Hair follicular keratinocyte (primary cell): ENCODE measurements around the gene SST.

- RAMPAGE, long total RNA, result no peak
Observed at GRCh38 chr3:186908786-186909543, 21.4 kb upstream of the ST6GAL1 start.

- RAMPAGE, long total RNA, result no peak
Observed at GRCh38 chr3:186931155-186932183, 1.1 kb downstream of the ST6GAL1 start.

- RAMPAGE, long total RNA, result no peak
Observed at GRCh38 chr3:186969768-186970027, 39.4 kb downstream of the ST6GAL1 start.

DNA sequence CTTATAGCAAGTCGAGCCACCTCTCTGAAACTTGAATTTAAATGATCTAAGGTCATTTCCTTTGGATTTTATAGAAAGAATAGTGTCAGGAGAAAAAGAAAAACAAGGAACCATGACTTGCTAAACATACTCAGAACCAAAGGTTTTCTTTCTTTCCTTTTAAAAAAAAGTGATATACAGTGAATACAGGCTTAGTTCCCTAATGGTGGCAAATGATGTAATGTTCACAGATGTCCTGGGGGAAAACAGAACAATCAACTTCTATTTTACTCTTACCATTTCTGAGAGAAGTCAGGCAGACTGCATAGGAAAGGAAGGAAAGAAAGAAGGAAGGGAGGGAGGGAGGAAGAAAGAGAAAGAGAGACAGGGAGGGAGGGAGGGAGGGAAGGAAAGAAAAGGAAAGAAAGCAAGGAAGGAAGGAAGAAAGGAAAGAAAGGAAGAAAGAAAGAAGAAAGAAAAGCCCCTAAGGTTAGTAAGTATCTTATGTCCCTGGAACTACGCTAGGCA lies 56.5 kb downstream of the ST6GAL1 start:
- RAMPAGE, long total RNA, result no peak

GRCh38 chr3:187040614-187041240 lies 98.6 kb downstream of the RPL39L start:
- RAMPAGE, long total RNA, result no peak

DNA sequence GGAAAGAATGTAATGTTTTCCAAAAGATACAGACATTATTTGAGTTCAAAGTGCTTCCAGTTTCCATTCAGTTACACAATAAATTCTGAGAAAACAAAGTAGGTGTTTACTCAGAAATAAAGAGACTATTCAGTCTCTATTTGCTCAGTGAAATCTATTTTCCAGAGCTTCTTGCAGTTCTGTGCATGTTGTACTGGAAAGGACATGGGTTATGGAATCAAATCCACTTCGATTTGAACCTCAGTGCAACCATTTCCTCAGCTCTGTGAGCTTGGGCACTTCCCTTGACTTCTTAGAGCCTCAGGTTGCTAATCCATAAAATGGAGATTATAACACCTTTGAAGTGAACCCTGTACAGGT lies 97.9 kb downstream of the RPL39L start:
- RAMPAGE, long total RNA, result no peak

DNA sequence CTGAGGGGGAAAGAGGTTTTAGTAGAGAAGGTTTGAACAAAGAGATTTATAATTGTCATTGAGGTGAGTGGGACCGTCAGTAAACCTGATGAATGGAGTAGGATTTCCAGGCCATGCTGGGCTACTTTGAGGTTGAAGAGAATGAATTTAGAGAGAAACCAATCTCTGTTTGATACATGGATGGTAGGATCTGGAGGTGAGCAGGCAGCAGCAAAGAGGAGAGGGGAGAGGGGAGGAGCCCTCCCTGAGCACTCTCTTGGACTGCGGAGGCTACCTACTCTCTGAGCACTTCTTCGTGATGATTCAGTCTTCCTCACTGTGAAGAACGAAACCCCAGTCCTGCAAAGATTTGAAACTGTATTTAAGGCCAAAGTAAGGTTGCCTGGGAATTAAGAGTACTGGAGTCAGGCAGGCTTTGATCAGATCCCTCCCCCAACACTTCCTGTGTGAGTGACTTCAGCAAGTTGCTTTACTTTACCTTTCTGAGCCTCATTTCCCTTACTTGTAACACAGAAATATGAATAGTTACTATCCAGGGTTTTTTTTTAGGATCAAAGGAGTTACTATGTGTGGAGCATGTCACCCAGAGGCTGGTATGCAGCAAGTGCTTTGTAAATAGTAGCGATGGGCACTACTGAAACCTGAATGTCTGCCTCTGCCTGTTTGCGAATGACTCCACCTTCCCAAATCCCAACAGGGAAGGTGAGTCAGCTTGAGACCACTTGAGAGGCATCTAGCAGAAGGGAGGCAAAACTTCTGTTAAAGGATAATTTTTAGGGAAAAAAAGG lies 75.7 kb downstream of the RPL39L start:
- RAMPAGE, long total RNA, result no peak

DNA sequence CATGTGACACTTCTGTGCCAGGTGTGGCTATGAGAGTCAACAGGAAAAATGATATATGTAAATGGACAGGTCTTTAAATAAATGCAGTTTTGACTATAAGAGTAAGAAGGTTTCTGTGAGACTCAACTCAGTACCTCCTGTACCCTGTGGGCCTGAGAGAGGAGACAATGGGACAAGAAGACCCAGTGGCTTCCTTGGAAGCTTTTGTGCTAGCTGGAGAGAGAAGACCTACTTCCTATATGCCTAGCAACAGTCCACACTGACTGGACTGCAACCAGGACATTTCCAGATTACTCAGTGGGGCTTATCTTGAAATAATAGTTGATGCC lies 73.9 kb downstream of the RPL39L start:
- RAMPAGE, long total RNA, result no peak

- RAMPAGE, long total RNA, result no peak
Observed at GRCh38 chr3:187263903-187264503, 27.5 kb downstream of the MASP1 start.

DNA sequence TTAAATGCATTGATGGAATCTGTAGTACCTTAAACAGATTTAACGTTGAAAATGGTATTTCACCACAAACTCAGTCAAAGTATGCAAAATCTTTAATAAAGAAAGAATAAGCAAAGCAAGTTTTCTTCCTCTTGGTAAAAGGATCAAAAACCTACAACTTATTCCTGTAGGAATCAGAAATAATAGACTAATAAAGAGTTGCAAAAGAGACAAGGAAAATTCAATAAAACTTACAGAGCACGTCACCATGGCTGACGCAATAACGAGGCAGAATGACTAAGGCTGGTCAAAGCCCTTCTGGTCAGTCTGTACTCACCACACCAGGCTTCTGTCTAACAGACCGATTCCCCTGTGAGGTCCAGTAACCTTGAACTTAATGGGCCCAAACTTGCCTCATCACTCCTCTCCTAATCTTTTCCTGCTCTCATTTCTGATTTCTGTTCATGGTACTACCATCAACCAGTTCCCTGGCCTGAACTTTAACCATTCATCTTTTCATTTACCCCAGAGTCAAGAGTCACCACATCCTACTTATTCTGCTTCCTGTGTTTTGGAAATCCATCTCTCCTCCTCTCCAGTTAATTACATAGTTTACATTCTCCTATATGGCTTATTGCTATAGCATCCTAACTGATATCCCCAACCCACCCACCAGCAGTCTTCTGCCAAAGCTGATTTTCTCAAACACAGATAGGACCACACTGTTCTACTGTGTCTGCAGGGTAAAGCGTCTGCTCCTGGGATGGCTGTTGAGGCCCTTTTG lies 4.9 kb downstream of the MASP1 start:
- RAMPAGE, long total RNA, result no peak

DNA sequence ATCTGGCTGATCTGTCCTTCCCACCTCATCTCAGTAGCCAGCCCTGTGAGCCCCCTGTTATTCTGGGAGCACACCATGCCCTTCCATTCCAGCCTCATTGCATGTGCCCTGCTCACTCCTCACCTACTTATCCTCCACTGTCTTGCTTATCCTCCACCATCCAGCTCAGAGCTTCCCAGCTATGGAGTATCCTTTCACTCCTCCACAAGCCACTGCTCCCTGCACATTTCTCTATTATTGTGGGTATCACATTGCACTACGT lies 4.4 kb downstream of the MASP1 start:
- RAMPAGE, long total RNA, result no peak

DNA sequence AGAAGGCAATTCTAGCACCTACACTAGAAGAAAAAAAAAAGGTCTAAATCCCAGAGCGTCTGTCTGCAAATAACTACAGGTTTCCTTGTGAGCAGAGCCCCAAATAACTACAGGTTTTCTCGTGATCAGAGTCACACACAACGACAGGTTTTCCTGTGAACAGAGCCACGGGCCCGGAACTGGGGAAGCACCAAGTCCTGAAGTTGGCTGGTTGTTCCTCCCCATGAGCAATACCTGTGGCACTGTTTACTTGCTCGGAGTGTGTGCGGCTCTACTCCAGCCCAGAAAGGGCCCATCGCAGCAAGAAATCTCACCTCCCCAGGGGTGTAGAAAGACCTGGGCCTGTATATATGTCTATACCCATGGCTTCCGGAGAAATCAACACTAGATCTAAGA lies 647 bp upstream of the MASP1 start:
- RAMPAGE, long total RNA, result no peak

GRCh38 chr3:187670092-187670740 lies at the start of gene SST:
TSS of gene SST (minus strand) at chr3:187670394.
- RAMPAGE, long total RNA, result no peak

- RAMPAGE, long total RNA, result no peak
Observed at GRCh38 chr3:187739175-187739889, 5.9 kb downstream of the BCL6 start.

GRCh38 chr3:187746313-187747590 lies 1.5 kb upstream of the BCL6 start:
- RAMPAGE, long total RNA, result no peak

- RAMPAGE, long total RNA, result no peak
Observed at GRCh38 chr3:187795497-187796075, 50.3 kb upstream of the BCL6 start.

- RAMPAGE, long total RNA, result no peak
Observed at GRCh38 chr3:187935634-187936223, 190.5 kb upstream of the BCL6 start.

DNA sequence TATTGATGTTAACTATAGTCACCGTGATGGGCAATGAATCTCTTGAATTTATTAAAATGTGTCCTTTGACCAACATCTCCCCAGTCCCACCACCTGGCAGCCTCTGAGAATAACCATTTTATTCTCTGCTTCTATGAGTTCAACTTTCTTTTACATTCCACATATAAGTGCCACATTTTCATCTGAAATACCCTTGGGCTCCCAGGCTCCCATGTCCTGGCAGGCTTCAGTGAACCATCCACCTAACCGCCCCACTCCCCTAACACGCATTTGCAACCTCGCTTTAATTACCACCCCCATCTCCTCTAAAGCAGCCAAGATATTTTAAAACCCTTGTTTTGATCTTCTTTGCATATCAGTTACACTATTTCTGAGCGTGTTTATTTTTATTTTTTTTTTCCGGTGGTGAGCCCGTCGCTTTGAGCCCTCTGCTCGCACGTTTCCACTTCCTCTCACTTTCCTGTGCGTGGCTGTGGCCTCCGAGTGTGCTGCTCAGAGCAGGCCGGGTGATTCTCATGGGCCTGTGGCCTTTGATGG lies 195.5 kb upstream of the LPP start:
- RAMPAGE, long total RNA, result no peak

DNA sequence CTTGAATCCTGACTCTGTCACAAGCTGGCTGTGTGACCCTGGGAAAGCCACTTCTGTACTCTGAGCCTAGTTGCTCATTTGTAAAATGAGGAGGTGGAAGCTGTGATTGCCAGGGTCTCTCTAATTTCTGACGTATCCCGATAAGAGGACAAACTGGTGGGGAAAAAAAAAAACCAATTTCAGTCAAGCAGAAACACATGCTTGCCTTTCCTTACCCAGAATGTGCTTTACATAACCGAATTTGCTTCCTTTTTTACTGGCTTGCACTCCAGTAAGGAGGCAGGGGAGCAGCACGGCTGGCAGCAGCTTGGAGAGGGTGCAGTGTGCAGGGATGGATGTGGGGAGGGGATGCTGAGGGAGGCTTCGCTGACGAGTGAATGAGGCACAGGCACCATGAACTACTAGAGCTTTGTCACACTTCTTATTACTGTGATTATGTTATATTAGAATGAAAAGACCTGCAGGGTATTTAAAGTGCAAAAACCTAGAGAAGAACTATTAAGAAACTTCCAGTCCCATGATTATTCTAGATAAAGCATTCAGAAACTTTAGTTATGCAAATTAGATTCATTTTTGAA lies 186.8 kb upstream of the LPP start:
- RAMPAGE, long total RNA, result no peak

- RAMPAGE, long total RNA, result no peak
Observed at GRCh38 chr3:188003064-188003985, 150.6 kb upstream of the LPP start.